WTC11 (cell line): ENCODE results near the gene TMCO1.

GRCh38 chr1:164748048-164749189, 189.4 kb downstream of the PBX1 start:
- PRO-cap: no peak

DNA sequence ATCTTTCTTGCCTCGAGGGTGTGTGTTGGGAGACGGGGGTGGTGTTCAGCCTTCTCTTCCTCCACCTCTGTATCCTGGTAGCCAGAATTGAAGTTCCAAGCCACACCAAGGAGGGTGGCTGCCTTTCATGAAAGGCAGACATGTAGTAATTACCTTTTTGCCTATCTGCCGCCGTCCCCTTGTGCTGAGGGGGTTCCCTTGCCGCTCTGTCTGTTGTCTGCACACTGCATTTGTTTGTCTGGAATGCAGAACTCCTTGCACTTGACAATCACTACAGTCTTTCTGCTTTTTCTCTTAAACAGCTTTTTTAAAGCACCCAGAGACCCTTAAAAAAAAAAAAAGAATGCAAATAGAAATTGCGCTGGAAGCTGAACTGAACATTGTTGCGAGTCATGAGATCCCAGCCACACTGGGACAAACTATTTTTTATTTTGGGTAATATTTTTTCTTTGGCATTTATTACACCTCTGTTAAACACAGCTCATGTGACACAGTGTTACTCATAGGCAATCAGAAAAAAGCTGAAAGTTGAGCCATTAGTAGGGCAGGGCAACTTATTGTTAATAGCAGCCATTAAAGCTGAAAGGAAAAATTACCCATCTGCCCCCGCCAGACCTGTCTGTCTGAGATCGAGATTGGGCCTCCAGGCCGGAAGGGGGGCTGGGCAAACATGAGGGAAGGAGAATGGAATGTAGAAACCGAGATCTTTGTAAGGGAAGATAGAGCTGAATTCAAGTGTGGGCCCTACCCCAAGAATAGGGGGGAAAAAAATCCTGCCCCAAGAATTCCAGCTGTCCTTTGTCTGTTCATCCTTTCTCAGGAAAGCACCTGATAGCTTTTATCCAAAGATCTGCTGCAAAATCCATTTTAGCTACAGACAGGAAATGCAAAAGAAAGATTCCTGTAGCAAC, 212.5 kb downstream of the PBX1 start:
- PRO-cap: no peak

DNA sequence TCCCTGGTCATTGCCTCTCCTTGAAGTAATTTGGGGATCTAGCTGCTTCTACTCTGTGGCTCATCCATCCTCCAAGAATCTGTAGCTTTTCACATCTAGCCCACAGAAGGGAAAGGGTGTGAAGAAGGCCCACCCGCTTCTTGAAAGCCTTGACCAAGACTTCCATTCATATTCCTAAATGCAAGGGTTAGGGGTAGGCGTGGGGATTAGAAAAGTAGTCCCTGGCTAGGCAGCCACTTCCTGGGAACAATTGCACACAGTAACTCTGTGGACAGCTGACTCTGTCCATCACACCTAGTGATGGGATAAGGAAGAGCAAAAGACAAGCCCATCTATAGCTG, 294.1 kb downstream of the PBX1 start:
- PRO-cap: no peak

GRCh38 chr1:165166123-165166460, 190.4 kb downstream of the LMX1A start:
- PRO-cap: no peak

DNA sequence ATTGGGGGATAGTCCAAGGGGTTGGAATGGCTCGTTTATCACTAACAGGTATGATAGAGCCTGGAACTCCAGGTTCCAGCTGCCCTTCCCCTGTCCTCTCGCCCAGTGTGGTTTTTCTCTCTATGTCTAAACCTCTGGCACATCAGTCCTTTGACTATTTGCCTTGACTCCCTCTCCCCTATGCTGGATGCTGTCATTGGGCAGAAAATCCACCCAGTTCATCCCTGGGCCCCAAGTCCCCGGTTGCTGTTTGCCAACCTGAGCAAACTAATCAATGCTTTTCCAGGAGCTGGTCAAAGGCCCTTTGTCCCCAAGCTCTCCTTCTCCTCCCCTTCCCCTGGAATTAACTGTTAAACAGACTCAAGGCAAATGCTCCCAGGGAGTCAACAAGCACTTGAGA, 102.8 kb downstream of the LMX1A start:
- PRO-cap: no peak

DNA sequence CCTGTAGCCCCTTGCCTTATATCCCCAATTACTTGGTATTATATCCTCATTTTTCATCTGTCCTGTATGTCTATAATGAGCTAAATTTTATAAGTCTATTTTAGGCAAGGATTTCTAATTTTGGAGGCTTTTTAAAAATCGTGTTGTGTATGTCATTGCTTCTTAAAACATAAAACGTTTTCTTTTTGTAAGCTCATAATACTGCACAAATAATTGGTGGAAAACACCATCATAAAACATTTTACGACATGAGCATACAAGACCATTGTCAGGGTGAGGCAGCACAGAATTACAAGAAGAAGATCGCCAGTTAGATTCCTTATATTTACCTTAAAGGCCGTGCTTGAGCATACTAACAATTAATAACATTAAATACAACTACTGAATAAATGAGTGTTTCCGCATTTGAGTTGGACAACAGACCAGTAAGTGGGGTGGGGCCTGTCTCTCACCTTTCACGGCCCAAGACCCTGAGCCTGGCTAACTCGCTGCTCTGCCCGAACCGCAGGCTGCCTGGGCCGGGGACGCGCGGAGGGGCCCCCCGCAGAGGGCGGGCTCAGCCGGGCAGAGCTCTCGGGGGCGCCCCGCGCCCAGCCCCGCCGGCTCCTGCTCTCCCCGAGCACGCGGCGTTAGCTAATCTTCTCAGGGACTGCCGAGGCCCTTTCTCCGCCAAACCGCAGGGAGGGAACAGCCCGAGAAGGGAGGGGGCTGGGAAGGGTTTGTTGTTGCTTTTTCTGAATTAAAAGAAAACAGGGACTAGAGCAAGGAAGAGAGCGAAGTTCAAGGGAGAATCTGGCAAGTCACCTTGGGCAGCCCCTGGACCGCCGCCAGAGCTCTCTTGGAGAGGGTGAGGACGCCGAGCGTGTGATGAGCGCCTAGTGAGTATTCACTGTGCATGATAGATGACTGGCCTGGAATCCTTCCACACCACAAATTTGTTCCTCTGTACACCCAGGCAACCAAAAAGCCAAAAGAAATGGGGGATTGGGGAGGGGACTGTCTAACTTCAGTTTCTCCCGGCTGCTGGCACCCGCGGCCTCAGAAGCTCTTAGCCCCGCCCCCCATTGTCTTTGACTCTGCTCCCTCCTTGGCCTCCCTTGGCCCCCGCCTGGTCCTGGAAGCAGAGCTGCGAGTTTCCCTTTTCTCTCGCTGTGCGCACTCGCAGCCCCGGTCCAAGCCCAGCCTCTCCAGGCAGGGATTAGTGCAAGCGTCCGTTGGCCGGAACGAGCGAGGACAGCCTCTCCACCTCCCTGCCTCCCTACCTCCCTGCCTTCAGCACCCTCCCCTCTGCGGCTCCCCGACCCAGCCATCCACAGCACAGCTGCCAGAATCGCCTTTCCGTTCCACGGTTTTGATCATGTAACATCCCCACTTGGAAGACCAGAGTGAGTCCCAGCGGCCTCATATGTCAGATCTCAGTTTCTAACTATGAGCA, 19.6 kb upstream of the LMX1A start:
- PRO-cap: bidirectional peak, plus-strand start at position 1,140 of the sequence, minus-strand start at position 1,040 of the sequence

DNA sequence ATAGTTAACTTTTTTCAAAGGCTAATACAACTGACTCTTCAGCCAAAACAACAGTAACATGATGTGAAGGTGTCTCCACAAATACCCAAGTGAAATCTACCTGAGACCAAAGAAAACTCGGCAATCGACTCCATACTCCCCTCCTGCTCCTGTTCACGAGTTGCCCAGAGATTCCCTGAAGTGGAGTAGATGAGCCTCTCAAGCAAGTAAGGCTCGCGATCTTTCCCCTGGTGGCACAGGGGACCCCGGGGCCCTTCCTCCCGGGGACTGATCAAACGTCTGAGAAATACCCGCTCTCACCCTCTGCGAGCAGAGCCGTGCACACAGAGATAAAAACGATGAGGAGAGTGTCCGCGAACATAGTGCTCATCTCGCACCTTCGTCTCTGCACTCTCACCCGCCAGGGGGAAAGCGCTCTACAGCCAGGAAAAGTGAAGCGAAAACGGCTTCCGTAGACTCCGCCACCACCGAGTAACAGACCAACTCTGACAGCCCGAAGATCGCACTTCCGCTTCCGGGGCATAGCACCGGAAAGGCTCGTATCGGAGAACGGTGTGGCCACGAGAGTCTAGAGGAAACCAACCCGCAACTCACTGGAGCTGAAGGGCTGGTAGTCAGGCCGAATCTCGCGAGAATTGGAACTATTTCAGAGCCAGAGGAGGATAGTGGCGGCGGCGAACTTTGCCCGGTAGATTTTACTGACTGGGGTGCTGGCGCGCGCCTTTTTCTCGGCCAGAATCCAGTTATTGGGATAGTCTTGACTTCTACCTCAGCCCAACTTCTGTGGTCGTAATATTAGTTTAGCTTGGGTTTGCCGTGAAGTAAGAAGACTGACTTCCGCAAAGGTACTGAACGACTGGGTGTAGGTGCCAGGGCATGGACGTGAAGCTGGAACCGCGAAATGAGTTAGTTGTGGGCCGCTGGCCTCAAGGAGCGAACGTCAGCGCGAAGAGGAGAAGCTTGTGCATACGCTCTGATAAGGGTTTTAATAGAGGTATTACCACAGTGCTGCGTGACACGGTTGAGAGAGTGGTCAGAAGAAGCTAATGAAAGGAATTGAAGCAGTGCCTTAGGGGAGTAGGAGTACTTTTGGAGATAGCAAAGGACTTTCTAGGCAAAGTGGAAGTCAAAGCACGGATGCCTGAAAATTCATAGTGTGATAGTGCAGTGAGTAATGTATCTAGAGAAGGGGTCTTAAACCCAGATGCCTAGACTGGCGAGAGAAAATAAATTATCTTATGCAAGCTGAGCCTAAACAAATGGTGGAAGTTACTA, at the start of gene TMCO1:
Gene TMCO1 (minus strand): TSS at position 487 of the 1,275 bp plus-strand sequence.
- PRO-cap: bidirectional peak, plus-strand start at position 645 of the sequence, minus-strand start at position 487 of the sequence; bidirectional peak, plus-strand start at position 909 of the sequence, minus-strand start at position 902 of the sequence

DNA sequence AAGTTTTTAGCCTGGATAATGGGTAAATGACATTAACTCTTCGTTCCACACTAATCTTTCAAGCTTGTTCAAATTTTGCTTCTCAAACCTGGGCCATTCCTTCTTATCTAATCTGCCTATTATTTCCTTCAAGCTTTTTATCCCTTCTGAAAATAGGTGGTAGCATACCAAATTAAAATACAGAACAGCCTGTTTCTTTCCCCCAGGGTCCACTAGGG, 306 bp upstream of the UCK2 start:
- PRO-cap: no peak

DNA sequence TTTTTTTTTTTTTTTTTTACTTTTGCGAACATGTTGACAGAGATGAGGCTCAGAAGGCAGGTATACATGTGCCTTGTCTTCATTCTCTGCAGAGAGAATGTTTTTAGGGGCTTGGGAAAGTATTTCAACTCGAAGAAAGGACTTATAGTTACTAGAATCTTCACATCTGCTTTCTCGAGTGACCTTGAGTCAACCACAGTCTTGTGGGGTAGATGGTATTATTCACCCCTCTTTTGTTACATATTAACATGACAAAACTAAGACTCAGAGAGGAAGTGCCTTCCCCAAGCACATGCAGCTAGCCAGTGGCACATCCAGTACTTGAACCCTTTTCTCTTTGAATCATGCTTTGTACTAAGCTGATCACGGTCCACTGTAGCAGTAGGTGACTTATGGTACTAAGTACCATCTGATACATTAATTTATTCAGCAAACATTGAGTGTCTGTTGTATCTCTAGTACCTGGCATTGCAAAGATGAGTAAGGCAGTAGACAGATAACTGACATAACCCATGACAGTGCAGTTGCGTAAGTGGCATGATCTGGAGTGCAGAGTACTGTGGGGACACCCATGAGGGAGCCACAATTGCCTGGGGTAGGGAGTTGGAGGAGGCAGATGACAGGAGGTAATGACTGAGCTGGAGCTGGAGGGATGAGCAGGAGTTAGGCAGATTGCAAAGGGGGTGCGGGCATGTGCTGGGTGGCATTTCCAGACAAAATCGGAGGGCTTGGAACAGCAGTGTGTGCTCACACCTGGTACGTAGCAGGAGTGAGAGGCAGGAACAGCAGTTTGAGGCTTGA, 29.7 kb downstream of the UCK2 start:
- PRO-cap: no peak

DNA sequence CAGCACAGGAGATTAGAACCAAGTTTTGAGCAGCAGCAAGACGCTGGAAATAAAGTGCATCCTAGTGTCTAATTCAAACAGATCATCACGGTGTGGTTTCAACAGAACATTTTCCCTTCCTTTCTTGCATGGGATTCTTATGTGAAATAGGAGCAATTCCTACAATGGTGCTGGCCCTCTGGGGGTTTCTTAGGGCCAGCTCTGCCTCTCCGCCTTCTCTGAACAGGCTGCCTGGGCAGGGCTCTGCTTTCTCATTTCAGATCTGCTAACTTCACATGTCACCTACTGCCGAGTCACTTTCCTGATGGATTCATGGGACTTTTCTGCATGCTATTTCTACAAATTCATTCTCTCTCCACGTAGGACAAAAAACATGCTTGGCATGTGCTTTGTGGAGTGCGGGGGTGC, 71.2 kb downstream of the UCK2 start:
- PRO-cap: no peak

GRCh38 chr1:167082440-167083289, 7.5 kb downstream of the GPA33 start:
- PRO-cap: no peak

GRCh38 chr1:167328774-167329578, 108.3 kb downstream of the POU2F1 start:
- PRO-cap: no peak

DNA sequence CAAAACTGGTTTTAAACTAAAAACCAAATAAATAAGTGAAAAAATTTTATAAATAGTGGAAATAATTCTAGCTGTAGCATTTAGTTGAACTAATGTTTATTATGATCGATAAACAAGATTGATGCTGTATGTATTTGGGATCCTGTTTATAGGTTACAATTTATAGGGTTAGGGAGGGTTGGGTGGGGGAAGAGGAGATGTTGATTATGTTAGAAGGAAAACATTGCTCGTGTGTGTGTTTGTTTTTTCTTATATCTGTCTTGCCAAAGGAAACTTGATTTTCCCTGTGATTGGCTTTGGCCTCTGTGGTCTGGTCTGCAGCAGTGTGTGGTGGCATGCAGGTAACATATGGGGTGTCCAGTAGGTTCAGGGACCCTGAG, 96.6 kb downstream of the CD247 start:
- PRO-cap: no peak

DNA sequence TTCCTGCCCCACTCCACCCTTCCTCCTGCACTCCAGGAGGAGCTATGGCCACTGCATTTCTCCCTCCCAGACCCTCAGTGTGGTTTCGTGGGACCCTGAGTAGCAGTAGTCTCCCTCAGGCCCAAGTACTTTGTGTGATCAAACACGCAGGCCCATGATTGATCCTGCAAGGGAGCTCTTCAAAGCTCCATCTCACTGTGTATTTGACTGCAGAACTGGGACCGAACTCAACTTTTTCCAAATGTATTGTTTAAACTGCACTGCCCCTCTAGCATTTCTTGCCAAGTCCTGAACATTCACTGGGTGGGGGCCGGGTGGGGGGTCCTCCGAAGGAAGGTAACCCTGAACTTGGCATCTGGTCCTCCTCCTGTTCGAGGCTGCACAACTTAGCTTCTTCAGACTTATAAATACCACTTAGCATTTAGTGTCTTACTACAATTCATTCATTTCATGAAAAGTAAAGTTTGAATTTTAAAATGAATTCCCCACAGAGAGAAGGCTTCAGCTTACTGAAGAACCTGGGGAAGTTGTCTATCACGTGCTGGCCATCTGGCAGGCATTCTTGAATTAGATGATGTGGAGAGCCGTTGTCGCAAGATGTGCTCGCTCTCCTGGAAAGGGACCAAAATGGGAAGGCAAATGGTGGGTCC, 90.7 kb downstream of the CD247 start:
- PRO-cap: no peak

DNA sequence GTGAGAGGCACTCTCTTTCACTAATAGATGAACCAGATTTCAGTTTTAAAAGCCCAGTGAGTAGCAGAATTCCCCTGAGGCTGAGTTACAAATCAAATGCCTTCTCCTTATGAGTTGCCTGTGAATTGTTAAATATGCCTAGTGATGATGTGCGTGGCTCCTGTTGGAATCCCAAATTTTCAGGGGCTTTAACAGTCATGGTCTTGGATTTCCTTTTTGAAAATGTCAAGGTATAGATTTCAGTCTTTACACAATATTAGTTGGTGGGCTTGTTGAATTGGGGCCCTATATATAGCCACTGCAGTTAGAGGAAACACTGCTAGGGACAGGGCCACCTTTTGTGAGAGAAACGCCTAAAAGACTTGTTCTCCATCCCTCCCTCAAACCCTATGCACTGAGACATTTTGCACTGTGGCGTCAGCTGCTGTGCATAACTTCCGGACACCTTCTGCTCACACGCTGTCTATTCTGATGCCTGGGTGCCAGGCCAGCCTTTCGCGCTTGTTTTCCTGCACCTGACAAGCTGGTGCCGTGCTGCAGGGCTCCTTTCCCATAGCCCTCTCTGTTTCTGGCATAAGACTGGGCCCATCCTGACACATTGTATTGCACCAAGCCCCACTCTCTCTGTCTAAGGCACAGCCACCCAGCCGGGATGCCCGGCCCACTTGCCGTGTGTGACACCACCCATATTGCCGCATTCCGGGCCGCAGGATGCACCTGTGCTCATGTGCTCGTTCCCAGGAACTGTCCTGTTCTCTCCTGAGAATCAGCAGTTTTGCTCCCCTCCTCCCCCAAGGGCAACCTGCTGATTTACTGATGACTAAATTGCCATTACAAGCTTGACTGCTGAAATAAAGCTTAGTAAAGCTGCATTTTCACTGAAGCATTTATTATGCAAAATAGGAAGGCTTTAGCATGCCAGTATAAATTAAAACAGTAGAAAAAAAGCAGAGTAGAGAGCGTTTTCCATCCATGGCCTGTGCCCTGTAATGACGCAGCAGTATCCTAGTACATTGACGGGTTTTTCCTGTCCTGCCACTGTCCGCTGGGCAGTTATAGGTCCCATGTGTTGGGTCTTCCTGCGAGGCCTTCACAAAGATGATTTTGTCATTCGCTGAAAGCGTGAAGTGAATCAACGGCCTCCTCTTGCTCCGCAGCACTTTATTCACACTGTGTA, 88.2 kb downstream of the CD247 start:
- PRO-cap: bidirectional peak, plus-strand start at position 955 of the sequence, minus-strand start at position 748 of the sequence

DNA sequence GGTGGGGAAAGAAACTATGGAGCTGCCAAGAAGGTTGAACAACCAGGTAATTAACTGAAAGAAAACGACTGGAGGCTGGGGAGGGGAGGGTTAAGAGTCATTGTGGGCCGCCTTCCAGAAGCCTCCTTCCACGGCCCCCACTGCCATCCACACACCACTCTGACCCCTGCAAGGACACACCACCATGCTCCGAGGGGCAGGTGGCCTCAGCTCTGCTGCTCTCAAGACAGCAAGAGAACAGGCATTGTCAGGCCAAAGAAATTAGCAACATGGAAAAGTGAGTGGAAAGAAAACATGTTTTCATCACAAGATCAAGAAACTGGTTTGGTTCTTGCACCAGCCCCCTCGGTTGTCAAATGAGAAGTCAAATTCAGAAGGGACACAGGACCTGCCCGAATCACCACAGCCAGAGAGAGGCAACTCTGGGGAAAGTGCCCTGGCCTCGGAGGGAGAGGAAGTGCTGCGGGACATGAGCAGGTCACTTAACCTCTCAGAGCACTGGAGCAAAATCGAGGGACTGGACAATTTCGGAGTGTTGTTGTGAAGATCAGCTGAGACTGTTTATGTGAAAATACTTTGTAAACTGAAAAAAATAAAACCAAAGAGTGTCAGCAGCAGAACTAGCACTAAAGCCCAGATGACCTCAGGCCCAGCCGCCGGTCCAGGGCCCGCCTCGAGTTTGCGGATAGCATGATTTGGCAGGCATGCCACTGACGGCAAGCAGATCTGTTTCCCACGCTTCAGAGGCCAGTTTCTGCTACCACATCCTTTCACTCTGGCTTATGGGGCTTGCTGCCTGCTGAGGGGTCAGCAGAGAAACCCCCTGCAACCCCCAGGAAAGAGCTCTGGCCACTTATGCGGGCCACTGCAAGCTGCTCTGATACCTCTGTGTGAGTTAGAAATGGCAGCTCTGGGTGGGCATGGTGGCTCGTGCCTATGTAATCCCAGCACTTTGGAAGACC, 32.2 kb downstream of the CD247 start:
- PRO-cap: no peak

GRCh38 chr1:167541097-167542455, 12.0 kb downstream of the CREG1 start:
- PRO-cap: no peak

DNA sequence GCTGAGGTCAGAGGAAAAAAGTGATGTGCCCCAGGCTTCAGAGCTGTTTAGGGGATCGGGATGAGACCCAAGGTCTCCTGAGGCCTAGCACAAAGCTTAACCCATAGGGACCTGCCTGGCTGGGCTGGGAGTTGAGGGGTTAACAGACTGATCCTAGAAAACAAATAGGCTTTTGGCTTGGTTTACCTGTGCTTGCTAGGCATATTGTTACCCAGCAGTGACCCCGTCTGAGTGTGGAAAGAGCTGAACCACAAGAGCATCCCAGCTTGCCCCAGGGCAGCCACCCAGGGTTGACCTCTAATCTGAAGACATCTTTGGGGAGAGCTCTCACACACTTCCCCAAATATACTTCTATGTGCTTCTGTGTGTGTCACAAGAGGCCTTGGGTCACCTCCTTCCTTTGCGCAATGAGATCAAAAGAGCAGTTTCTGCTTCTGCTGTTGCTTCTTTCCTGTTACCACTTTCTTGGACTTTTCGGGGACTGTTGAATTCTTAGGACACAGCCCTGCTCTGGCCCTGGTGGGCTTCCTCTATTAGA, 28.7 kb upstream of the RCSD1 start:
- PRO-cap: no peak

- PRO-cap: no peak
These were observed 2.9 kb downstream of the RCSD1 start for GRCh38 chr1:167632761-167633534.

GRCh38 chr1:167654913-167655345, 24.9 kb downstream of the RCSD1 start:
- PRO-cap: no peak